ENCODE measurements around a stretch of chr7.

DNA sequence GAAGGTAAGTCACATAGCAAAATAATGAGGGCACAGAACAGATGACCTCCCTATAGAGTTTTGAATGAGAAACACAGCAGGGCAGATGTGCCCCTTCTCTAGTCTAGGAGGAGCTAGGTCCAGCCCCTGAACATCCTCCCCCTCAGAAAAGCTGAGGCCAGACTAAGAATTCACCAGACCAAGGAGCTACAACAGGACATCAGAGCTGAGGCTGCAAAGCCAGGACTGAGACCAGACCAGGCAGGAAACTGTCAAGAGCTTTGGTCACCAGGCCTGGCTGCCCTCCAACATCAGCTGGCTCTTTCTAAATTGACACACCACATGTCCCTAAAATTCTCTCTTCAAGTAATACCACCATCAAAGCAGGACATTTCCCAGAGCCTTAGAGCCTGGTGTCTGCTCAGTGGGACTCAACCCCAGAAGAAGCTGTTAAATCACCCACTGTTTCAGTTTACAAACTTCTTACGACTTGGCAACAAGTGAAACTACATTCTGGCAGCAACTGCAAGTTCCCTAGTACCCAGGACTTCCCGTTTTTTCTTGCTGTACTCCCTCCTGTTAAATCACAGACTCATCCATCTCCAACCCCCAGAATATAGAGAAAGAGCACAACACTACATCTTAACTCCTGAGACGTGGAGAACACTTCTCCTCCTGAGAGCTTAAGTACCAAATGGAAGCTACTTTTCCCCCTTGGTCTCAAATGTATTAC, 3.8 kb upstream of the IL6 start:
- PRO-cap = no peak
- RAMPAGE, long total RNA, 3 experiments = no peak in any of the 3 experiments

- PRO-cap = no peak
- RAMPAGE, long total RNA, 3 experiments = no peak in any of the 3 experiments
Observed at GRCh38 chr7:22723713-22723965, 3.4 kb upstream of the IL6 start.

DNA sequence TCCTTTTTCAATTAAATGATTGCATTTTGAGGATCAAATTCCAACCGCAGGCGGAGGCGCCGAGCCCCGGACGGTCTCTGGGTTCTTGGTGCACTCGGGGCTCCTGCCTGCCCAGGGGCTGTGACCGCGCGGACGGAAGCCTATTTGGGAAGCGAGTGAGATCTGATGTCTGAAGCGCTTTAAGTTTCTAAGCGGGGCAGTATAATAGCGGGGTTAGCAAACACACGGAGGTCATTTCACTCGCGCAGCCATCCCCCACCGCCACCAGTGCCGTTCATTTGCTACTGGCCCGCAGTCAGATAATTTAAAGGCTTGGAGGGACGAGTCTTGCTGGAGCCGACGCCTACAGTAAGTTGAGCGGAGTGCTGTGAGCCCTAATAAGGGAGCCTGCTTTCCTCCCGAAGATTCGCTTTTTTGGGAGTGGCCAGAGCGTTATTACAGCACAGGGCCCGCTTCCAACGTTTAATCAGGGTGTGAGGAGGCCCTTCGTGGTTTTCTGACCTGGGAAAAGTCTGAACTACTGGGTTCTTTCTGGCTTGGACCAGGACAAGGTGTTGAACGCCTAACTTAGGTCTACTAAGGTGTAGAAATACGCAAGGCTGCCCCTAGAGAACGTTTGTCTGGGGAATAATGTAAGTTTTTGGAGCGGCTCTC, 32.1 kb upstream of the TOMM7 start:
- PRO-cap = bidirectional peak, plus-strand start at position 465 of the sequence, minus-strand start at position 379 of the sequence
- RAMPAGE, long total RNA, 3 experiments = no peak in any of the 3 experiments

DNA sequence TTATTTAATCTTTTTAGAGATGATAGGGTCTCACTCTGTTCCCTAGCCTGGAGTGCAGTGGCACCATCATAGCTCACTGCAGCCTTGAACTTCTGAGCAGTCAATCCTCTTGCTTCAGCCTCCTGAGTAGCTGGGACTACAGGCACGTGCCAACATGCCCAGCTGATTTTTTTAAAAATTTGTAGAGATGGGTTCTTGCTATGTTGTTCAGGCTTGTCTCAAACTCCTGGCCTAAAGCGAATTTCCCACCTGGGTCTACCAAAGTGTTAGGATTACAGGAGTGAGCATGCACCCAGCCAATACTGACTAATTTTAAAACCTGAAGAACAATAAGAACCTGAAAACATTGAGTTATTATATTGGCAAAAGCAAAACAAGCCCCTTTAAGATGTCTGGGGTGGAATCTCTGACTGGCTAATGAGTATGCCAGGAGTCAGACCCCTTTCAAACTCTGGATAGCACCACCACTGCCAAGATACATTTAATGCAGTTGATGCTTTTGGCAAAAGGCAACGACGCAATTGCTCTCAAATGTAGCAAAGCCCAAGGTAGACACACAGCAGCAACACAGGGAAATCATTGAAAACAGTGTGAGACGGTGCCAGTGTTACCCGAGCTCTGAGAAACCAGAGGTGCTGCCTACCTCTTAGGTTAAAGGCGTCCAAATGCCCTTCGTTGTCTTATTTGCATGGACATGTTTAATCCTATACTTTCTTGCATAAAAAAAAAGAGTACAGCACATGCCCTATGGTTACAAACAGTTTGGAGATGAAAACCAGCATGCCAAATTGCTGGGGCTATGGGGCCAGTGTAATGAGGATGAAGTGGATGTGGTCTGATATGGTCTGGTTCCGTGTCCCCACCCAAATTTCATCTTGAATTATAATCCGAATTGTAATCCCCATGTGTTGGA, 40.8 kb upstream of the TOMM7 start:
- PRO-cap = no peak
- RAMPAGE, long total RNA, 3 experiments = no peak in any of the 3 experiments

DNA sequence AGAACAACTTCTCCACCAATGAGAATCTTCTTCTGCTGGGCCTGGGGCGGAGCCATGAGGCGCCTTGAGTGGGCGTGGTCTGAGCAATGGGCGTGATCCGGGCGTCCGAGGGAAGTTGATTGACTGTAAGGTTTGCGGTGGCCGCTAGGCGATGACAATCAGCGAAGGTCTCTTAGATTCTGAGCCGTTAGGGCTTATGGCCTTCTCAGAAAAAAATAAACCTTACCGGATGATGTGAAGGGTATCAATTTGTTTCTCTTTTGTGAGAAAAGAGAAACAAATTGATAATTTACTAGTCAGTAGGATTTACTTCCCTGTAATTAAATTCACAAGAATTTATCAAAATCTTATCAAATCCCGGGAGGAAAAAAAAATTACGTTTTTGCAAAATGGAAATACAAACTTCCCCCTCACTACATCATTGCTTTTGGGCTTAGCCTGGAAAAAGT, 314 bp upstream of the HYCC1 start:
- PRO-cap = no peak
- RAMPAGE, long total RNA, 3 experiments = no peak in any of the 3 experiments

- PRO-cap = no peak
- RAMPAGE, long total RNA, 3 experiments = no peak in any of the 3 experiments
Observed at GRCh38 chr7:23018443-23019197, 4.7 kb upstream of the HYCC1 start.

- PRO-cap = no peak
- RAMPAGE, long total RNA, 3 experiments = no peak in any of the 3 experiments
Observed at GRCh38 chr7:23106926-23107583, 1.5 kb downstream of the KLHL7 start.

- PRO-cap = no peak
- RAMPAGE, long total RNA, 3 experiments = no peak in any of the 3 experiments
Observed at GRCh38 chr7:23211429-23211941, 29.6 kb downstream of the NUP42 start.

DNA sequence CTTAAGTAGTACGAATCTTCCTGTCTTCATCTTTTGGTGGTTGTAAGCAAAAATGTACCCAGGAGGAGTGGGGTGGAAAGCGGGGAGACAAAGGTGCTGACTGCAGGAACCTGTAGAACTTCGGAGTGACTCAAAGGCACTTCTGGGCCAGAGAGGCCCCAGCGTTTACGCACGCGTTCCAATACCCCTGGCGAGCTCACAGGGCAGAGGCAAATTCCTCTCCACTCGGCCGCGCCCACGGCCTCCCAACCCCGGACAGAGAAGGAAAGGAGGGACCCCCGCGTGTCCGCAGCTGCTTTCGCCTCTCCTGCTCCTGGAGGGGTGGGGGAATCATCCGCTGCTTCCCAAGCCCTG, 2.5 kb downstream of the IGF2BP3 start:
- PRO-cap = unidirectional peak, plus-strand start at position 212 of the sequence; unidirectional peak, plus-strand start at position 258 of the sequence
- RAMPAGE, long total RNA, 3 experiments = no peak in any of the 3 experiments

DNA sequence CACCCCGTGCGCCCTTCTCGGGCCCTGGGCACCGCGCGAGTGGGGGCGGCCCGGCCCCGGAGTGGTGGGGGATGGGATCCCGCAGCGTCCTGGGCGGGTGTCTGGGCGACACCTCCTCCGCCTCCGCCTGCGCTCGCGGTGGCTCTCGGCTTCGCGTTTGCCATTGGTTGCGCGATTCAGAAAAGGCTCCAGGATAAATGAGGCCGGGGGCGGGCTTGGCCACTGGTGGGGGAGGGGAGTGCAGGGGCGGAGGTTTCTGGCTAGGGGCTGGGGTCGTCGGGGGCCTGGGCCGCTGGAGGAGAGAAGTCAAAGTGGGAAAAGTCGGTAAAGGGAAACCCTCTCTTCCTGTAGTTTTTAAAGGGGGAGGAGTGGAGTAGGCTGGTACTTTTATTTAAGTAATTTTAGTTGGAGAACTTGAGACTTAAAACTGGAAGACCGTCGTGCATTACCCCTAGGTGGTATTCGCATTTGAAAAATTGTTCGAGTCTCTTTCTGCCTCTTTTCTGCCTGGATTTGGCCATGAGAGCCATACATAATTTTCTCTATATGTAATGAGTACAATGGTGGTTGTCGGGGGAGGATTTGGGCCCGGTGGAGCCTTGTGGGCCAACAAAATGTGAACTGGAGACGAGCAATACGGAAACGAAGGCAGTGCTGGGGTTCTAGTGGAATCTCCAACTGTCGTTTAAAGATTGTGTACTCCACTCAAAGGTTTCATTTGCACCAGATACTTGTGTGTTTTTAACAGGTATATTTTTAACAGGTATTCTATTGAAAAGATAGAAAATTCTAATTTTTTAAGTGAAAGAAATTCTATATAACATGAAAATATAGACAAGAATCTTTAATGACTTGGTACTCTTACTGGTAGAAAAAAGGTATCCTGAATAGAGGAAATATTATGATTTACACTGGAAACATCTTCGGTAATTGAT, 1.2 kb upstream of the IGF2BP3 start:
- PRO-cap = no peak
- RAMPAGE, long total RNA, 3 experiments = no peak in any of the 3 experiments

DNA sequence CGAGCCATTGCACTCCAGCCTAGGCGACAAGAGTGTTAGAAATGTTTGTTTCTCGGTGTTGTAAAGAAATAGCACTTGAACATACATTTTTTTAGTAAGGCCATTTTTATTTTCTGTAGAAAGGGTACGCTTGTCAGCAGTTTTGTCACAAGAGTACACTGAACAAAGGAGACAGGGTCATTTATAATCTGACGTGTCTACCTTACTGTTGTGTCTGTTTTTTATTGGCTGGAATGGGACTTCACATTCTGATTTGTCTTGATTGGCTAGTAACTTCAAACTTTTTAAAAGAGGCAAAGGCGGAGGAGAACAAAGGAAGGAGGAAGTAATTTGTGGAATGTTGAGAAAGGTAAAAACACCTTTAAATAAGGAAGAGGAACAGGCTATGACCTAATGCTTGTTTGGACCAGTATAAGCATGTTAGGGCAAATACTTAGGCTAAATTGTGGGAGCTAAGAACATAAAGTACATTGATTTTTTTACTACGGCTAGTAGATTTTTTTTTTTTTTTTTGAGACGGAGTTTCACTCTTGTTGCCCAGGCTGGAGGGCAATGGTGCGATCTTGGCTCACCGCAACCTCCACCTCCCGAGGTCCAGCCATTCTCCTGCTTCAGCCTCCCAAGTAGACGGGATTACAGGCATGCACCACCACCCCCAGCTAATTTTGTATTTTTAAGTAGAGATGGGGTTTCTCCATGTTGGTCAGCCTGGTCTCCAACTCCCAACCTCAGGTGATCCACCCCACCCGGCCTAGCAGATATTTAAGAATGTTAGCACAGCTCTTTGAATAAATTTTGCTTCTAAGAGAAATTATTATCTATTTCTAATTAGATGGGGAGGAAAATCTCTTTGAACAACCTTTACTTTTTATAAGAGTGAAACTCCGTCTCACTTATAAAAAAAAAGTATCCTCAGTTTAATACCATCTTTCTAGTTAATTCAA, 17.9 kb downstream of the TRA2A start:
- PRO-cap = no peak
- RAMPAGE, long total RNA, 3 experiments = no peak in any of the 3 experiments

DNA sequence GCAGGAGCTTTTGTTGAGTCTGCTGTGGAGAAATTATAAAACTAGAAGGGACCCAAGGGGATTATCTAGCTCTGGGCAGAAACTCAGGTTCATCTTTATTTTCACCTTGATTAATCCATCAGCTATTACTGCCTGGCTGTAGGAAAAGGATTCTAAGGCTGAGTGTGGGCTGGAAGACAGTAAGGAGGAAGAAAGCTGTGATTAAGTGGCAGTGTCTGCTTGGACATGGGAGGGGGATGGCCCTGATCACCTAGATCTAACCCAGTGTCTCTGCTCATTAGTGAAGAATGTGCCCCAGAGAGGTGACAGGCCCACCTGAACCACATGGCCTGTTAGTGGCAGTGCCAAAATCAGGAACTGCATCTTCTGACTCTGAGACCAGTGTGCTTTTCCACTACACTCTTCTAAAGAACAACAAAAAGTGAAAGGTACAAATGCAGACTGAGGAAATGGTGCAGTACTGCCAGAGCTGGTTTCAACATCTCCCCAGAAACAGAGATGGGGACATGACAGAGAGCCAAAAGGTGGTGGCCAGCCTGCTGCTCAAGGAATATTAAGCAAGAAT, 30.3 kb downstream of the GSDME start:
- PRO-cap = no peak
- RAMPAGE, long total RNA, 3 experiments = no peak in any of the 3 experiments

DNA sequence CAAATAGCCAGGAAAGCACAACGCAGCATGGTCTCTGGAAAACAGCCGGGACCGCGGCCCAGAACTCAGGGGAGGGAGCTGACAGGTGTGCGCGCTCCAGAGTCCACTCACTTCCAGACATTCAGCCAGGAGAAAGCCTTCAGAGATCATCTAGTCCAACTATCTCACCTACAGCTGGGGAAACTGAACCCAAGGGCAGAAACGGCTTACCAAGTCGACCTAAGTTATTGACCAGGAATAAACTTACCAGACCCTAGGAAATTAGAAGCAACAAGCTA, 16.4 kb downstream of the GSDME start:
- PRO-cap = no peak
- RAMPAGE, long total RNA, 3 experiments = no peak in any of the 3 experiments

GRCh38 chr7:24833633-24833832, 76.3 kb upstream of the GSDME start:
- PRO-cap = no peak
- RAMPAGE, long total RNA, 3 experiments = no peak in any of the 3 experiments

DNA sequence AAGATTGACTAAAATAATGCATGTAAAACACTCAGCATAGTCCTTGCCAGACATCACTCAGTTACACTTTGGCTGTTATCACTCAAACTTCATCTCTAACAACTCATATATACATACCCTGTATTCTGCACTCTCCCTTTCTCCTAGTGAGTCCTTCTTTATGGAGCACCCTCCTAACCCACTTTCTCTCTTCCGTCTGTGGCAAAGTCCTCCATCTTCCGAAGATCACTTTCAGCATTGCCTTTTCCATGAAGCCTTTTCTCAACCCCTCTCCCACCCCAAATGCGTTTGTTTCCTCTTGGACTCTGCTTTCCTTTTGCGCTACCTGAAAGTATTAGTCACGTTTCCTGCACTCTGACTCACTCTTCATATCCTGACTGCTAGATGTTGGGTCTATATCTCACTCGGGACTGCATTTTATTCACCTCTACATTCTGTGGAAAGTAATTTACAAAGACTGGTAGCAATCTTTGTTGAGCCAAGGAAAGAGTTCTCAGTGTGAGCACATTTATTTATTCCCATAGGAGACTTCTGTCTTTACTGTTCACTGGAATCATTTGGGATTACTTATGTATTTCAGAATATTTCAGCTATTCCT, 72.4 kb downstream of the OSBPL3 start:
- PRO-cap = no peak
- RAMPAGE, long total RNA, 3 experiments = no peak in any of the 3 experiments

- PRO-cap = no peak
- RAMPAGE, long total RNA, 3 experiments = no peak in any of the 3 experiments
Observed at GRCh38 chr7:24981132-24981550, 1.2 kb upstream of the OSBPL3 start.

DNA sequence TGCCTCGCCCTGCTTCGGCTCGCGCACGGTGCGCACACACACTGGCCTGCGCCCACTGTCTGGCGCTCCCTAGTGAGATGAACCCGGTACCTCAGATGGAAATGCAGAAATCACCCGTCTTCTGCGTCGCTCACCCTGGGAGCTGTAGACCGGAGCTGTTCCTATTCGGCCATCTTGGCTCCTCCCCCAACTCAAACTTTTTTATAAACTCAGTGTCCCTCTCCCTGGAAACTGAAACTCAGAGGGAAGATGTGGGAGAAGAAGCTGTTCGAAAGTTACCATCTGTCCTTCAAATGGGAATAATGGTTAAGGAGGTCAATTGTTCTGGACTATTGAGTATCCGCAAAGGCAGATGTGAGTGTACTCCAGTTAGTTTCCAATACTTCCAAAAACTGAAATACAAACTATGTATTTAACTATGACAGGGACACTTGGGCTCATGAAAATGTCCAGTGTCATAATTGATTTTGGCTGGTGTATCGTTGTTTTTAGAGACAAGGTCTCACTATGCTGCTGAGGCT, 67.8 kb upstream of the OSBPL3 start:
- PRO-cap = no peak
- RAMPAGE, long total RNA, 3 experiments = no peak in any of the 3 experiments

- PRO-cap = no peak
- RAMPAGE, long total RNA, 3 experiments = no peak in any of the 3 experiments
Observed at GRCh38 chr7:25069958-25070254, 55.2 kb downstream of the CYCS start.

DNA sequence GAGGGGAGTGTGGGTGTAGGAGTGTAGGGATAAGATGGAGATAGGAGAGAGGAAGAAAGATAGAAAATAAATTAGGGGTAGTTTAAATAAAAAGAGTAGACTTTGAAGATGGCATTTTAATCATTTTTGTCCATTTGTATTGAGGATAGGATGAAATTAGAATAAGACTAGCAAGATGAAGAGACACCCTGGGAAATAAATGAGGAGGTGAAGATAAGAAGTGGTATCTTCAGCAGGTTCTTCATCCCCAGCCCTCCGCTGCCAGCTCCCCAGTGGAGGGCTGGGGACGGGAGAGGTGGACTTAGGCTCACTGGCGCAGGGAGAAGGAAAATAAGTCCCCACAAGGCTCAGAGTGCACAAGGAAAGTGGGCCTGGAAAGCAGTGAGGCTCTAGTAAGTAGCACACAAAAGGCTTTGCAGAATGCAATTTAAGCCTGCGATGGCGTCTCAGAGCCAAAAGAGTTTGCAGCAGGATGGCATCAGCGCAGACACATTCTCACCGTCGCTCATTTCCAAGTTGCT, 98.1 kb upstream of the NPVF start:
- PRO-cap = no peak
- RAMPAGE, long total RNA, 3 experiments = no peak in any of the 3 experiments

DNA sequence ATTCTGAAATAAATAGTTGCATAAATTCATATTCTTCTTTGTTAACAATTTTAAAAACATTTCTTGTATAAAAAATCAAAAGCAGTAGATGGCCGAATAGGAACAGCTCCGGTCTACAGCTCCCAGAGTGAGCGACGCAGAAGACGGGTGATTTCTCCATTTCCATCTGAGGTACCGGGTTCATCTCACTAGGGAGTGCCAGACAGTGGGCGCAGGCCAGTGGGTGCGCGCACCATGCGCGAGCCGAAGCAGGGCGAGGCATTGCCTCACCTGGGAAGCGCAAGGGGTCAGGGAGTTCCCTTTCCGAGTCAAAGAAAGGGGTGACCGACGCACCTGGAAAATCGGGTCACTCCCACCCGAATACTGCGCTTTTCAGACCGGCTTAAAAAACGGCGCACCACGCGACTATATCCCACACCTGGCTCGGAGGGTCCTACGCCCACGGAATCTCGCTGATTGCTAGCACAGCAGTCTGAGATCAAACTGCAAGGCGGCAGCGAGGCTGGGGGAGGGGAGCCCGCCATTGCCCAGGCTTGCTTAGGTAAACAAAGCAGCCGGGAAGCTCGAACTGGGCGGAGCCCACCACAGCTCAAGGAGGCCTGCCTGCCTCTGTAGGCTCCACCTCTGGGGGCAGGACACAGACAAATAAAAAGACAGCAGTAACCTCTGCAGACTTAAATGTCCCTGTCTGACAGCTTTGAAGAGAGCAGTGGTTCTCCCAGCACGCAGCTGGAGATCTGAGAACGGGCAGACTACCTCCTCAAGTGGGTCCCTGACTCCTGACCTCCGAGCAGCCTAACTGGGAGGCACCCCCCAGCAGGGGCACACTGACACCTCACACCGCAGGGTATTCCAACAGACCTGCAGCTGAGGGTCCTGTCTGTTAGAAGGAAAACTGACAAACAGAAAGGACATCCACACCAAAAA, 374.9 kb upstream of the NPVF start:
- PRO-cap = no peak
- RAMPAGE, long total RNA, 3 experiments = no peak in any of the 3 experiments

Measured in tibial nerve (tissue), 3 donors.